Fallopian tube (tissue), 1 donor: Measurements from ENCODE around the gene DLX4.

- PRO-cap: no peak
These were observed 25.5 kb upstream of the ZNF652 start for GRCh38 chr17:49387513-49388085.

DNA sequence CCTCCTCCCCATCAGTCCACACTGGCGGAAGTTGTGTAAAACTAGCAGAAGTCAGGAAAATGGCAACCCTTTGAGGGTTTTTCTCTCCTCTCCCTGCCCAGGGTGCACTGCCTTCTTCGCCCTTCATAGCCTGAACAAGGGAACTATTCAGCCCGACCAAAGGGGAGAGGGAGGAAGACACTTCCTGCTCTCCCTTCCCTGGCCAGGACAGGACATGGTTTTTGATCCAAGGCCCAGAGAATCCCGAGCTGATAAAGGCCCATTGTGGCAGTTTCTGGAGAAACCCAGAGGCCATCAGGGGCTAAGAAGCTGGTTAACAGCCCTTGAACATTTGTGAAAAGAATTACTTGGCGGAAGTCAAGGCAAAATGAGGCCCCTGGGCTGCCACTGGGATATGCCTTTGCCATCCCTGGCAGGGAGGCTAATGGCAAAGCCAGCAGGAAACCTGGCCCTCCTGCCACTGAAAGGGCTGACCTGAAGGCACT, 12.8 kb downstream of the PHB1 start:
- PRO-cap: no peak

DNA sequence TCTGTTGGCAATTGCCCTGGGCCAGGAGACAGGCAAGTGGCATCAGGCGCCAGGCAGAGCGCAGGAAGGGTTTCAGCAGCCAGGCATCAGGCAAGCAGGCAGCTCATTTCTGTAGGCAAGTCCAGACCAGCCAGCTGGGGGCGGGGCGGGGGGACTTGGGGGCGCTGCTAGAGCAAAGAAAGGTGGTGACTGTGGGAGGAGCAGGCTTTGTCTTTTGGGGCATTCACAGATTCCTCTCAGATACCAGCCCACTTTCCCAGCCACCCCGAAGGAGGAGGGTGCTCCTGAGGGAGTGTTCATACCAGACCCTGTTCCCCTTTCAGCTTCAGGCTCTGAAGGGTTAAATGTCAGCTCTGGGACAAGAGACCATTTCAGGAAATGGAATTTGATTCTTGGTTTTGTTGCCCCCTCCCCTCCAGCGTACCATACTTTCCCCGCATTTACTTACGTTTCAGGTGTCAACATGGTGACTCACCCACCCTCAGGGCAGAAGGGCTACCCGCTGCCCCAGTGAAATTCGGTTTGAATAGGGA, 13.1 kb downstream of the NGFR start:
- PRO-cap: no peak

DNA sequence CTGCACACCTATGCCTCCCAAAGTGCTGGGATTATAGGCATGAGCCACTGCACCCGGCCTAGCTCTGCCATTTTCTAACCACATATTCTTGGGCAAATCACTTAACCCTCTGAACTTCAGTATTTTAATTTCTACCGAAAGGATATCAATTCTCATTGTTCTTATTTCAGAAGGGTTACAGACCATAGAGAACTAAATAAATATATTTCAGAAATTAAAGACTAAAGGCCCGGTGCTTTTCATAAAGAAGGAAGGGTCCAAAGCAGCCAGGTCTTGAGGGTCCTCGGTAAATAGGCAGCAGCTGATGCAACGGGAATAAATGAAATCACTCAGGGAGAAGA, 33.4 kb downstream of the NXPH3 start:
- PRO-cap: unidirectional peak, minus-strand start at position 69 of the sequence

DNA sequence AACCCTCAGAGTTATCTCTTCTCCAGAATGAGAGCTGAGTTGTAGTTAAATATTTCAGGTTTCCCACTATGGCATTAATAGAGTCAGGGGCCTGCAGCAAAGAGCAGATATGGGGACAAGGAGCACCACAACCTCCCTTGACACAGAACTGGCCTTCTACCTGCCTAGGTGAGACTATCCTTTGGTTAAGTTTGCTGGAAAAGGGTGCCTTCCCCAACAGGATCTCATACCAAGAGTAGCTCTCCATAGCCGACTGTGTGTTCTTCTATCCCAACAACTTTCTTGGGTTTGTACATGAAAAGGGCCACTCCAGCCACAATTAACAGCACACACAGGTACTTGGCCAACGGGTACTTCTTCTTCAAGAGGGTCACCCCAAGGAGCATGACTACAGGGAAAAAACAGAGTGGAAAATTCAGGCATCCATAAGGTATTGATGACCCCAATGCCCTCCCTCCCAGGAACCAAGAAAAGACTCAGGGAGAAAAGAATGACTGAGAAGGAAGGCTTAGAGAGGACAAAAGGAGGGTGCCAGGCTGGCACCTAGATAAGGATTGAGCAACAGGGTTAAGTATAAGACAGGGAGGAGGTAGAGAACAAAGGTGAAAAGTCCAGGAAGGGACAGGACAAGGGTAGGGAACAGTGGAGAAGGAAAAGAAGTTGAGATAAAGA, 2.7 kb downstream of the SLC35B1 start:
- PRO-cap: no peak

- PRO-cap: no peak
These were observed 22.4 kb upstream of the SLC35B1 start for GRCh38 chr17:49730010-49730674.

DNA sequence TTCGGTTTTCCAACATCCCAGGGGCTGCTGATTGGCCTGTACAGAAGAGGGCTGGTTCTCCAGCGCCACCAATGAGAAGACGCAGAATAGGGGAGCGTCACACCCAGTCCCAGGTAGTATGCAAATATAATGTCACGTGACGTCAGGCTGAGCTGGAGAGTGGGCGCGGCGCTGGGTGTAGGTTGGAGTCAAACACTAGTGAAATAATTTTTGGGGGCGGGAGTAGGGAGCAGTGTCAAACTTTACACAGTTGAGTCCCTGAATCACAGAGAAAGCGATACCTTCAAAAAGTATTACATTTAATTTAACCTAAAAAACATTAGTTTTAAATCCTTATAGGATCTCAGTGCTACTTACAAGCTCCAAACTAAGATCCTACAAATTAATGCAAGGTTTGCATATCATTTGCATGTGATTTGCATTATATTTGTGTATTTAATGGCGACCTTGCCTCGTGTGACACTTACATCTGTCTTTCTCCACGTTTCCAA, 444 bp upstream of the FAM117A start:
- PRO-cap: bidirectional peak, plus-strand start at position 135 of the sequence, minus-strand start outside the sequence

GRCh38 chr17:49795255-49795534, 6.7 kb downstream of the KAT7 start:
- PRO-cap: no peak

GRCh38 chr17:49805216-49805771, 16.8 kb downstream of the KAT7 start:
- PRO-cap: no peak

DNA sequence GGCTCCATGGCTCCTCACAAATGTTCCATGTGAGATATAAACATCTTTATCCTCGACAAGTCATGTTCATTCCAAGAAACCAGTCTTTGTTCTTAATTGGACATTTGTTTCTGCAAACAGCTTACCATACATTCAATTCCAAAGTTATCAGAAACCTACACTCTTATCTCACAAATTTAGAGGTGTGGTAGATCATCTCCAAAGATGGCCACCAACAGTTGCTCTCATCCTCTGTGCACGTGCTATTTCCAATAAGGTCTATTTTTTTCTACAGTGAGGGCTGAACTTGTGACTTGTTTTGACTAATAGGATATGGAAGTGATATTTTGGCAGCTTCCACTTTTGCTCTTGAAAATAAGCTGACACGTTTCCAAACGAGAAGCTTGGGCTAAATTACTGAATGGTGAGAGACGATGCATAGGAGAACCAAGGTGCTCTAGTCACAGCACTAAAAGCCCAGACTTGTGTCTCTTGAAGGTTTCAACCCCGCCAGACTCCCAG, 14.6 kb downstream of the TAC4 start:
- PRO-cap: no peak

GRCh38 chr17:49834536-49835353, 13.1 kb downstream of the TAC4 start:
- PRO-cap: unidirectional peak, plus-strand start at chr17:49835128

- PRO-cap: no peak
These were observed 42.6 kb upstream of the TAC4 start for GRCh38 chr17:49890468-49890841.

GRCh38 chr17:49968886-49969651, at the start of gene DLX4:
Gene DLX4 (plus strand): TSS chr17:49969190.
- PRO-cap: unidirectional peak, minus-strand start at chr17:49969091

- PRO-cap: no peak
These were observed 3.4 kb downstream of the DLX4 start for GRCh38 chr17:49972449-49972803.

DNA sequence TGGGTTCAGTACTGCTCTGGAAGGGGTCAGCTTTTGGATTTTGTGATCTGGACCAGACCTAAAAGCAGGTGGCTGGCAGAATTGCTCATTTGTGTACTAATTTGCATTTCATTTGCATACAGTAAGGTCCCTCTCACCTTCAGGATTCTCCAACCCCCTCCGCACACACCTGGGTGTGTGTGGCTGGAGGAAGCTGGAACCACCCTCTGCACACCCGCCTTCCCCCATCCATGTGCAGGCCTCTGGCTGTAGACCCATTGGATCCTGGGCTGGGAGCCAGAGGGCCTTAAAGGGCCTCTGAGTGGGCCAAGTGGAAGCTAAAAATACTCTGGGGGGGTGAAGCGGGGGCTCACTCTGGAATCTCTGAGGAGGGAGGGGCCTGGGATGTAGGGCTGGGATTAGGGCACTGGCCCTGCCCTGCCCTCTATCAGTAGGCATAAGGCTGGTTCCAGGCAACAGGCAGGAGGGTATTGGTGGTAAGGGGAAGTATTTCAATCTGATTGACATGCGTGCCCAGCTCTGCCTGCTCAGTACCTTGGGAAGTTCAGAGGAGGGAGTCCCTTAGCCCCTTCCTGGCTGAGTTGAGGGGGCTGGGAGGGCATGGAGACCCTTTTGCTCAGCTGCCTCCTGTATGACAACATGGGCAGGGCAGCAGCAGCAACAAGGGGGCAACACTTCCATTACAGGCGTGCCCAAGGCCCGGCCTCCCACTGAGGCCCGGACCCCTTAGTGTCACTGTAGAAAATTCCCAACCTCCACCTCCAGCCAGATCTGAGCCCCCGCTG, 5.1 kb downstream of the ITGA3 start:
- PRO-cap: unidirectional peak, plus-strand start at position 427 of the sequence

GRCh38 chr17:50075190-50075935, 19.5 kb downstream of the ITGA3 start:
- PRO-cap: no peak

GRCh38 chr17:50079945-50080460, 15.1 kb upstream of the PDK2 start:
- PRO-cap: no peak

DNA sequence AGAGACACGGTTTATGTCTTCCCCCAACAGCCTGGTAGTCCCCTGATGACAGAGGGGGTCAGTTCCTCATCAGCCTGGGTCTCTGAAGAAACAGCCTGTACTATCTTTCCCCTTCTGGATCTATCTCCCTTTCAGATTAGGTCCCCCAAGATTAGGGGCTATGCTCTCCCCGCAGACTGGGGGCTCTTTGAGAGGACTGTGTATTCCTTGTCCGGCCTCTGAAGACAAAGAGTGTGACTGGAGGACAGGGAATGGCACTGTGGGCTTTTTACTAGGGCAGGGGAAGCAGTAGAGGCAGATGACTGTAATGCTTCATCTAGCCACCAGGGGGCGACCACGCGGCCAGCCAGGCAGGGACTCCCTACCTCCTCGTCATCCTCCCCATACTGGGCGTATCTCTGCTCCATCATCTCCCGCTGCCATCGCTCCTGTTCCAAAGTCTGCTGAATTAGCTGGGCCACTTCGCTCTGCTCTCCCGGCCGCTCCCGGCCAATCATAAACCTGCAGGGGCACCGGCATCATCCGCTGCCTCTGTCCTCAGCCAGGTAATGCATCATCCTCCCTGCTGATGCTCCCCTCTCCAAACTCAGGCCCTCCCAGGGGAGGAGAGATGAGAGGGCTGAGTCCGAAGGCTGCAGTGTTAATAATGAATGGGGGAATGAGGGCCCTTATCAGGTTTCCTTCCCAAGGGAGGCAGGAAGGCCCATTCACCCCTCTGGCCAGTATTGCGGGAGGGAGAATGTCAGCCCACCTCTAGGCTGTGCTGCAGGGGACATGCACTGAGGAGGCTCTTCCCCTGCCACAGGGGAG, 10.0 kb upstream of the SAMD14 start:
- PRO-cap: no peak

- PRO-cap: bidirectional peak, plus-strand start at chr17:50149141, minus-strand start at chr17:50149144
These were observed 1.3 kb downstream of the PPP1R9B start for GRCh38 chr17:50149011-50149683.

DNA sequence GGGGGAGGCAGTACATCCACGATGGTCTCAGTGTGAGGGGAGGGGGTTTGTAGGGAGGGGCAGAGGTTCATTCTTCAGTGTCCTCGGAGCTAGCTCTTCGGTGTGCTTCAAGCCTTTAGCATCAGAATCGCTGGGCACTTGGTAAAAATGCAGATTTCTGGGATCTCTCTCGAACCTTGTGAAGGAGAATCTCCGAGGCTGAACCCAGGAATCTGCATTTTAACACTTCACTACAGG, 789 bp upstream of the PPP1R9B start:
- PRO-cap: no peak